Sigmoid colon (tissue), 4 donors: ENCODE measurements around the genes SLF1, ARSK and SPATA9.

GRCh38 chr5:93600310-93600880 is 17.4 kb downstream of the NR2F1 start:
- PRO-cap: no peak
- RAMPAGE, long total RNA, 4 experiments: no peak in any of the 4 experiments

DNA sequence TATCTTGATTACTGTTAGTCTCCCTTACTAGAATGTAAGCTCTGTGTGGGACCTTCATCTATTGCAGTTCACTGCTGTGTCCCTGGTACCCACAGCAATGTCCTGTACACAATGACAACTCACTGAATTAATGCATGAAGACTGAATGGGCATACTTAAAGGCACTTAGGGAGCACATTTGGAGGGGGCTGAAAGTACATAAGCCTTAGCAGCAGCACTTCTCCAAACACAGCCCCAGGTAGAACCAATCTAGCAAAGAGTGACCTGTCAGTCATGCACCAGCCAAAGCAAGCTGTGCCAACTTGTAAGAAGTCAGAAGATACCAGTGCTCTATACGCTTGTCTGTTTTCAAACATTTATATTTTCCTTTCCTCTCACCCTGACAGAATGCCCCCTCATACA is 12.9 kb upstream of the POU5F2 start:
- PRO-cap: no peak
- RAMPAGE, long total RNA, 4 experiments: no peak in any of the 4 experiments

DNA sequence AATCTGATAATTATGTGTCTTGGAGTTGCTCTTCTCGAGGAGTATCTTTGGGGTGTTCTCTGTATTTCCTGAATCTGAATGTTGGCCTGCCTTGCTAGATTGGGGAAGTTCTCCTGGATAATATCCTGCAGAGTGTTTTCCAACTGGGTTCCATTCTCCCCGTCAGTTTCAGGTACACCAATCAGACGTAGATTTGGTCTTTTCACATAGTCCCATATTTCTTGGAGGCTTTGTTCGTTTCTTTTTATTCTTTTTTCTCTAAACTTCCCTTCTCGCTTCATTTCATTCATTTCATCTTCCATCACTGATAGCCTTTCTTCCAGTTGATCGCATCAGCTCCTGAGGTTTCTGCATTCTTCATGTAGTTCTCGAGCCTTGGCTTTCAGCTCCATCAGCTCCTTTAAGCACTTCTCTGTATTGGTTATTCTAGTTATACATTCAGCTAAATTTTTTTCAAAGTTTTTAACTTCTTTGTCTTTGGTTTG is 114.9 kb upstream of the POU5F2 start:
- PRO-cap: no peak
- RAMPAGE, long total RNA, 4 experiments: no peak in any of the 4 experiments

DNA sequence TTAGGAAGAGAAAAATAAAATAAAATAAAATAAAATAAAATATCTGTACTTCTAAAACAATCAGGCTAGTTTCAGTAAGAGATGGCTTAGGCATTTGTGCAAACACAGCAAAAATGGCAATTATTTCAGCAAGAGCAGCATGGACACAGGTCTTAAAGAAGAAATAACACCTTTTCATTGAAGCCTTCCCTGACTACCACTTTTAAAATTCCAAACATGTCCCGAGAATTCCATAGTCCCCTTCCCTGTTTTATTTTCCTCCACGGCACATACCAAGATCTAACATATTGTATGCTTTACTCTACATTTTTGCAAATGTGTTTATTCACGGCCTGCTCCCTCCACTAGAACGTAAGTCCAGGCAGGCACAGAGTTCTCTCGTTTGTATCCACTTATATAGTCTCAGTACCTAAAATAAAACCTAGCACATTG is 151.3 kb downstream of the FAM172A start:
- PRO-cap: no peak
- RAMPAGE, long total RNA, 4 experiments: no peak in any of the 4 experiments

DNA sequence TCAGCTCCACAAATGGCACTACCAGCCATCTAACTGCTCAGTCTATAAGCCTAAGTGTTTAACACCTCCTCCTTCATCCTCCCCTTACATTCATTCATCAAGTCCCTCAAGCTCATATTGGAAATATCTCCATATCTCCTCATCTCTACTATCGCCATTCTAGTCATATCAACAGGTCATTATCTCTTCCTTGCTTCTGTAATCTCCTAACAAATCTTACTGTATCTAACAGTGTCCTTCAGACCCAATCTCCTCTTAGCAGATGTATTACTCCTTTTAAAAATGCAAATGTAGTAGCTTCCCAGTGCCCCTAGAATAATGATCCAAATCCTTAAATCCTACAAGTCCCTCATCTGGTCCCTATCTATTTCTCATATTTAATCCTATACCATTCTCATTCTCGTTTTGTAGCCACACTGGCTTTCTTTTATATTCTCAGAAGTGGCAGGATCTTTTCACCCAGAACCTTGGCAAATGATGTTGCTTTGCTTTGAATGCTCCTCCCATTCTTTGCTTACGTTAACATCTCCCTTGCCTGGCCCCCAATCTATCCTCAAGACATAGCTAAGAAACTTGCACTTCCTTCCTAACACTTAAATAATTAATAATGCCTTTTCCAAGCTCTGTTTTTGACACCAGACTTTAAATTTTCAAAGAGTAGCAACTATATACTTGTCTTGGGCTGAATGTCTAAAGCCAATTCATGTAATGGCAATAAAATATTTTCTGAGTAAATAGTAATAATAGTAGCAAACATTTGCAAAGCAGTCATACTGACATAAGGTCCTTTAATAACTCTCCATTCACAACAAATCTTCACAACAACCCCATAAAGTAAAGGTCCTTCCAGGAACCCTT is 123.3 kb downstream of the FAM172A start:
- PRO-cap: no peak
- RAMPAGE, long total RNA, 4 experiments: no peak in any of the 4 experiments

DNA sequence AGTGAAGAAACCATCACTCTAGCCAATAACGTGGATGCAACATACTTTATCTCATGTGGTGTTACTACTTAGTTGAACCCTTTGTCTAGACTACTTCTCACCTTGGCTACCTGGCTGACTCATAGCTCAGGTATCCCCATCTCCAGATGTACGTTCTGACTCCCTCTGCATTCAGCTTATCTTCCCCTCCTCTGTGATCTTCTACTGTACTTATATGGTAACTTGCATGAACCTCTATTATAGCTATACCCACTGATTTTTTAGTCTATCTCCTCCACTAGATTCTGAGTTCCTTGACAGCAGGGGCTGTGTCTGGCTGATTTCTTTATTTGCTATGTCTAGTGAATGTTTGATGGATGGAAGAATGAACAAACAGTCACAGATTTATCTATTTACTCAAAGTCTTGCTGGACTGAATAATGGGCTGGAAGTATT is 251.0 kb upstream of the FAM172A start:
- PRO-cap: no peak
- RAMPAGE, long total RNA, 4 experiments: no peak in any of the 4 experiments

- PRO-cap: no peak
- RAMPAGE, long total RNA, 4 experiments: no peak in any of the 4 experiments
Measured at GRCh38 chr5:94568806-94569233, 49.6 kb downstream of the KIAA0825 start.

- PRO-cap: no peak
- RAMPAGE, long total RNA, 4 experiments: no peak in any of the 4 experiments
Measured at GRCh38 chr5:94617912-94618422, 437 bp downstream of the KIAA0825 start.

DNA sequence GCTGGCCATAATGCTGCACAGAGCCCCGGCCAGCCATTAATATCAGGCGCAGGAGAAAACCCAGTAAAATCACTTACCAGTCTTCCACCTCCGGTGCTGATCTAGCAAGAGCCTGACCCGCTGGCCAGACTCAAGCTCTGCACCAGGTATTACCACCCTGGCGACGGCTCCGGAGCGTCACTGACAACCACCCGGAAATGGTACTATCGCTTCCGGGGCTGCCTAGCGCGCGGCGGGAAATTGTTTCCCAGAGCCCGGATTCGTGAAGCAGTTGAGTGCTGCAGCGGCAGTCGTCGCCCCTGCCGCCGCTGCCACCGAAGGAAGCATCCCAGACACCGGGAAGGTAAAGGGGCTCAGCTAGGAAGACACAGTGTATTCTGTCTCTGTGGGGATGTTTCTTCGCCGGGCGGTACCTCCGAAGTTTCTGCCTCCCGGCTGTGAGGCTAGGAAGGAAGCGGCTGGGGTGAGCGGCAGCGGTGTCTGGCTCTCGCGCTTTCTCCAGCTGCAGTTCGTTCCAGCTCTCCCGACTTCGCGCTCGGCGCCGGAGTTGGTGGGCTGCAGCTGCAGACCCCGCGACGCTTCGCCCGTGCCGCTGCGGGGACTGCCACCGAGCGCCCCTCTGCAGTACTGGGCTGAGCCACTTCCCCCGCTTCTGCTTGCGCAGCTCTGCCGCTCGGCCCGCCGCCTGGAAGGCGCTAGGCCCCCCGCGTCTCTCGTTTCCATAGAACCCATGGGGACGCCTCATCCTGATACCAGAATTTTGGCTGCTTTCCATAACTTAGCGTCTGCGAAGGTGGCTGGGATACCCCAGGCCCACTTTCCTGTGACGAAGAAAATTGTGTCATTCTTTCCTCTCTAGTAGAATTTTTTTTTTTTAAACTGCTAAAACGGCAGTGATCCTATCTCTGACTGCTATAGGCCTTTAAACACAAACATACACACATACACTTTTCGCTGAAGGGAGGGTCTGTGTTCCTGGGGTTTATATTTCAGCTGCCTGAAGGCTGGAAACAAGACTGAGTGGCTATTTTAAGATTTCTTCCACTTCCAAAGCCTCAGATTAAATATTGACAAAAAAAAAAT is at the start of gene SLF1:
TSS of gene SLF1 (plus strand) at position 247 of the 1,083 bp plus-strand sequence.
- PRO-cap: unidirectional peak, plus-strand start at position 270 of the sequence
- RAMPAGE, long total RNA, 4 experiments: start-site peak on the plus strand in 4 of 4 experiments, centred at positions 236 to 260 of the sequence, 47 to 86 reads per replicate; start-site peak on the minus strand in 1 of 4 experiments, centred at position 169 of the sequence, 31 reads per replicate

DNA sequence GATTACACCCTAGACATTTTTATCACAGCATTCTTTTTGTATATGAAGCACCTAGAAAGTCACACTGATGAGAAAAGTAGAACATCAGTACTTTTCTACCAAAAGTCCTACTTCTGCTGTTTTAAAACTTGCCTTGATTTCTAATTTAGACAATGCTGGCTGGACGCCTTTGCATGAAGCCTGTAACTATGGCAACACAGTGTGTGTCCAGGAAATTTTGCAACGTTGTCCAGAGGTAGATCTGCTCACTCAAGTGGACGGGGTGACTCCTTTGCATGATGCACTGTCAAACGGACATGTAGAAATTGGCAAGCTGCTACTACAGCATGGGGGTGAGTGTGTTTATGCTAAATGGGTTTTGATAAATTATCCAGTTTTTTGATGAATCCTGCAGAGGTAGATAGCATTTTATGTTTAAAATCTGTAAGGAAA is 73.5 kb downstream of the SLF1 start:
- PRO-cap: no peak
- RAMPAGE, long total RNA, 4 experiments: no peak in any of the 4 experiments

GRCh38 chr5:95554850-95555736 is at the start of gene ARSK:
Gene ARSK (plus strand): TSS chr5:95555101.
- PRO-cap: bidirectional peak, plus-strand start at chr5:95555185, minus-strand start at chr5:95554969
- RAMPAGE, long total RNA, 4 experiments: start-site peak on the plus strand in 4 of 4 experiments, at chr5:95555114-95555208 at its widest, 36 to 84 reads per replicate; start-site peak on the minus strand in 1 of 4 experiments, at chr5:95554957-95554966 at its widest, 22 reads per replicate

GRCh38 chr5:95622135-95622775 is 2.4 kb downstream of the GPR150 start:
- PRO-cap: no peak
- RAMPAGE, long total RNA, 4 experiments: no peak in any of the 4 experiments

DNA sequence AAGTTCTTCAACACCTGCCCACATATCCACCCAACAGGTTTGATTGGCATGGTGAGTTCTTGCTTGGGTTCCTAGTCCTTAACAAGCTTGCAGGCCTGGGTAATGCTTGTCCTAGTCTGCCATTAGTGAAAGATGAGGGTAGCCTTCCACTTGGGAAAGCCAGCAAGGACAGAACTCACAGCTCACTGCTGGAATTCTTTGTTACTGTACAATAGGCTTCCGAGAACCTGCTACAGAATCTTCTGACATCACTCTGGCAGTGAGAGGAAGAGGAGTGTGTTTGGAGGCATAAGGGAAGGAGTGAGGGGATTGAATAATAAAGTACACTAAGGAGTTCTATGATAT is at the start of gene SPATA9:
TSS of gene SPATA9 (minus strand) at position 187 of the 345 bp plus-strand sequence.
- PRO-cap: no peak
- RAMPAGE, long total RNA, 4 experiments: no peak in any of the 4 experiments

DNA sequence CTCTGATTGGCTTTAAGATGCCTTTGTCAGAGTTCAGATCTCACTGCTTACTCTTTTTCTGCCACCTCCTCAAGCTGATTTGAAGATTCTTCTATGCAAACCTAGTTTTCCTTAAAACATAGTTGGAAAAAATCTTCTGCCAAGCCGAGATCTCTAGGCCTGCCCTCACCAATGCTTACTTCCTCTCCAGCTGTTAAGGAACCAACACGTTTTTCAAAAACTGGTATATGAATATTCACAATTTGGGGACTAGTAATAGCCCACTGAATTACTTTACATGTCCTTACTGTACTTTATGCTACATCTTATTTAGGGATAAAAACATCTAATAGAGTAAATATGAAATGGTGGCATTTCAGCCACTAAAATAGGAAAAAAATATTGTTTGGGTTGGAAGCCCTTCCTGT is 4.0 kb upstream of the RHOBTB3 start:
- PRO-cap: no peak
- RAMPAGE, long total RNA, 4 experiments: no peak in any of the 4 experiments

- PRO-cap: no peak
- RAMPAGE, long total RNA, 4 experiments: start-site peak on the plus strand in 1 of 4 experiments, at chr5:95793708-95794364 at its widest, 22 to 24 reads per replicate
Measured at GRCh38 chr5:95793330-95794394, 28.9 kb downstream of the GLRX start.

- PRO-cap: no peak
- RAMPAGE, long total RNA, 4 experiments: no peak in any of the 4 experiments
Measured at GRCh38 chr5:95843620-95844652, 21.4 kb upstream of the GLRX start.

DNA sequence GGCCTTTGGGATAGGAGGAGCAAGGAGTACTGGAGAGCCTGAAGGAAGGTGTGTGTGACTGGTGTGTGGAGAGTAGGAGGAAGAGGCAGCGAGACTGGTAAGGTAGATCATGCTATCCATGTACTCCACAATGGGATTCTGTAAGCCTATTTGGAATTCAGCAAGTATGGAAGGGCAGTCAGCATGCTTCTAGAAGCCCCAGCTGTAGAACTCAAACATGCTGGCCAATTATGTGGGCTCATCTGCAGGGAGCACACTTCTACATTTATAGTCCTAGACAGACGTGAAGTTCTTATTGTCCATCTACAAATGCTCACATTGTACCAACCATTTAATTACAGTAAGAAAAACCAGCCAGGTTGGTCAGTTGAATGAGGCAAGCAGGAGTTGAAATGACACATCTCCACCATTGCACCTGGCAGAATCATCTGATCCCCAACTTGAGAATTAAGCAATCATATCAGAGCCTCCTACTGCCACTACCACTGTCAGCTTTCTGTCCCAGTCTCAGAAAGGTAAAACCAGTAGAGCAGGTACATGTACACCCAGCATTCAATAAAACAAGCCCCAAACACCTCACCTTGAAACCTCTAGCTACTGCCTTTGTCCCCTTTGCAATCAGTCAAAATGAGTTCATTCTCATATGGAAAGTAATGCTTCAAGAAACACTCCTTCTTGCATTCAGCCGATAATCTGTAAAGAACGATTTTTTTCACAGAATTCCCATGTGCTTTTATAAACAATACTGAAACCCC is 60.9 kb upstream of the GLRX start:
- PRO-cap: no peak
- RAMPAGE, long total RNA, 4 experiments: no peak in any of the 4 experiments

DNA sequence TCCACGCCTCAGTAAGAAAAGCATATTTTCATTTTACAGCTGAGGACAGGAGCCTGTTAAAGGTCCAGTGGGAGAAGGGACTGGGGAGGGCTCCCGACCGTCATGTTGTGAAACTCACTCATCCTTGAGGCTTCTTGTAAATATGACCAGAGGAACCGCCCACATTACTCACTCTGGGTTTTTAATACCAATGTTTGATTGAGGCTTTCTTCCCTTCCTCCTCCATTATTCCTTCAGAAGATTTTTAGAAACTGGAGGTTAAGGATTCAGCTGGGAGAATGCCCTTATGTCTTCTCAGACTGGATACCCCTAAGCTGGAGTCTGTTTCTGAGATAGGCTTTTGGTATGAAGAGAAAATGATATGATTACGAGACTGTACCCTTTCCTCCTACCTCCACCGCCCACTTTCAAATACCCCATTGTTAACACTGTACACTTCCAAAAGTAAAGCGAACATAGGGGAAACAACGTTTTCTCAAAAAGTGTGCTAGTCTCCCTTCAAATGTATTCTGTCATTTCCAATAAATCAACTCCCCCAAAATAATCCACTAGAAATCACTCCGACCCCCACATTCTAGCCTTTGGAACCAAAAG is 61.6 kb upstream of the GLRX start:
- PRO-cap: no peak
- RAMPAGE, long total RNA, 4 experiments: no peak in any of the 4 experiments

- PRO-cap: no peak
- RAMPAGE, long total RNA, 4 experiments: no peak in any of the 4 experiments
Measured at GRCh38 chr5:95958297-95958756, 3.3 kb downstream of the ELL2 start.

DNA sequence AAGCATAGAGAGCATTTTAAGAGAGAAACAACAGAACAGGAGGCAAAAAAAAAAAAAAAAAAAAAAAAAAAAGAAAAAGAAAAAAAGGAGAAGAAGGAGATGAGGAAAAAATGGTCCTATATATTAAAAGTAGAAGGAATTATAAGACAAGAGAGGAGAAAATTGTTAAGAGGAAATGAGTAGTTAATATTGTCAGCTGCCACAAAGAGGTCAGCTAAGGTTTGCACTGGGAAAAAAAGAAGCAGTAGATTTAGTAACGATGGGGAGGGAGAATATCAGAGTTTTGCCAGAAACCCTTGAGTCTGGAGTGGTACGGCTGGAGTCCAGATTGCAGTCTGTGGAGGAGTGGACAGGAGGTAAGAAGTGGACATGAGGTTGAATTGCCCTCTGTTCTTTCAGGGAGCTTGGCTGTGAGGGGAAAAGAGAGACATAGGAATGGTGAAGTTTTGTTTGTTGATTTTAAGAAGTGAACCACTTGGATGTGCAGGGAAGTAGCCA is 88.2 kb upstream of the ELL2 start:
- PRO-cap: no peak
- RAMPAGE, long total RNA, 4 experiments: no peak in any of the 4 experiments